GM12891 (cell line): Measurements from ENCODE around the genes THEMIS, L3MBTL3 and ENPP3.

DNA sequence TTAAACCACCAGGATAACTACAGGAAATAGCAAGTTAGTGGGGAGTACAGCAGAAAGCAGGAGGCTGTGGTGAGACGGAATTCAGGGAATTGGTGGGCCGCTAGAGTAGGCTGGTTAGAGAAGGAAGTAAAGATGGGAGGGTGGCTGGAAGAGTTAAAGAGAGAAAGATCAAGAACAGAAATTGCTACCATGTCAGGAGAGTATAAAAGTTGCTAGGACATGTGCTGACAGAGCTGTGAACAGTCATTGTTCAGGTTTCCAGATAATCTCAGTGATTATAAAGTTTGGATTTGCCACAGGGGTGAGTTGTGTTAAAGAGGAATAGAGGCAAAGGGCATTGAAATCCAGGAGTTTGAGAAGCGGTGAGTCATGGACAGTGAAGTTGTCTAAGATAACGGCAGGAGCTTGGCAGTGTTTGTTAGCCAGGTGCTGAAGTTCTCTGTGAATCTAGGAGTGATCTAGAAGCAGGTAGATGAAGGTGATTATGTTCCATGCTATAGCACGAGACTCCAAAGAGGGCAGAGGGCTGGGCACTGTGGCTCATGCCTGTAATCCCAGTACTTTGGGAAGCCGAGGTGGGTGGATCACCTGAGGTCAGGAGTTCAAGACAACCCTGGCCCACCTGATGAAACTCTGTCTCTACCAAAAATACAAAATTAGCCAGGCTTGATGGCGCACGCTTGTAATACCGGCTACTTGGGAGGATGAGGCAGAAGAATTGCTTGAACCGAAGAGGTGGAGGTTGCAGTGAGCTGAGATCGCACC lies 13.6 kb upstream of the HINT3 start:
- RRBS, result no CpG with 5 or more reads among the region's 11 CpGs

- RRBS, result no CpG with 5 or more reads among the region's 8 CpGs
Measured at GRCh38 chr6:127268868-127269239, 2.2 kb downstream of the RNF146 start.

DNA sequence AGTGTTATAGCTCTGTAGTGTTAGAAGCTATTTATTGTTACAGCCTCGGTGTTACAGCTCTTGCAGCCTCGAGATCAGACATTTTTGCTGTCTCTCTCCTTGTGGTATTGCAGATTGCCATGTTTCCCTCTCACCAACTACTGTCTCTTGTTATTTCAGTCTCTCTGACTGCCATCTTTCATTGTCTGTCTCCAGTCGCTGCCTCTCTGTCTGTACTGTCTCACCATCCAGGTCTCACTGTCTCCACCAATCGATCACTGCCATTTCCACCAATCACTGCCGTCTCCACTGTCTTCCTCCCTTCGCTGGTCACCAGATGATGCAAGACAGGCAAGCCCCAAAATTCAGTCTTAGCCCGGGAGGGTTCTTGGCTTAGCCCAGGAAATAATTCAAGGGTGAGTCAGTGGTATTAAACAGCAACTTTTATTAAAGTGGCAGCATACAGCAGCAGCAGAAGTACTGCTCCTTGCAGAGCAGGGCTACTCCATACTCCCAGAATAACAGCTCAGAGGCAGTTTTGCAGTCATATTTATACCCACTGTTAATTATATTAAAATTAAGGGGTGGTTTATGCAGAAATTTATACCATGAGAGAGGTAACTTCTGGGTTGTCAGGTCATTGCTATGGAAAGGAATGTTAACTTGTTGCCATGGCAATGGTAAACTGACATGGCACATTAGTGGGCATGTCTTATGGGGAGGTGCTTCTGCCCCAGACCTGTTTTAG lies 22.9 kb upstream of the ECHDC1 start:
- RRBS, result no CpG with 5 or more reads among the region's 7 CpGs

GRCh38 chr6:127900836-127901469 lies at the start of gene THEMIS:
THEMIS (minus strand) TSS chr6:127901058.
- RRBS, result no CpG with 5 or more reads among the region's 3 CpGs

DNA sequence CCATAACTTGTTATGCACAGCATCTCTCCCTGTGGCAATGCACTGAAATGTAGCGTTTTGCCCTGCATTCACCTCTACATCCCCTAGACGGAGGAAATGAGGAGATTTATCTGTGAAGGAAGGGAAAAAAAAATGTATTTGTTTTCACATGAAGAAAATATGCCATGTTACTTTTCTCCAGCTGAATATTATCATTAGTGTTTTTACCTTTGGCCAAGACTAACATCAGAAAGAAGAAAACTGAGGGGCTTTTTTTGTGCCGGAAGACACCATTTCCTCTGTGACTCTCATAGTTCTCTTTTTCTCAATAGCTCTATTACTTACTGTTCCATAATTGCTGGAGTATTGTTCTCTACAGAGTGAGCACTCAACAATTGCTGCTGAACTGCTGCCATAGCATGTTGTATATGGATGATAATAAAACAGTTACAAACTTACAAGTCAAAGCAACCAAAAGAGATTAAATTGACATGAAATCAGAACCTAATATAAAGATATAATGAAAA lies 280.3 kb downstream of the PTPRK start:
- RRBS, result no CpG with 5 or more reads among the region's 3 CpGs

DNA sequence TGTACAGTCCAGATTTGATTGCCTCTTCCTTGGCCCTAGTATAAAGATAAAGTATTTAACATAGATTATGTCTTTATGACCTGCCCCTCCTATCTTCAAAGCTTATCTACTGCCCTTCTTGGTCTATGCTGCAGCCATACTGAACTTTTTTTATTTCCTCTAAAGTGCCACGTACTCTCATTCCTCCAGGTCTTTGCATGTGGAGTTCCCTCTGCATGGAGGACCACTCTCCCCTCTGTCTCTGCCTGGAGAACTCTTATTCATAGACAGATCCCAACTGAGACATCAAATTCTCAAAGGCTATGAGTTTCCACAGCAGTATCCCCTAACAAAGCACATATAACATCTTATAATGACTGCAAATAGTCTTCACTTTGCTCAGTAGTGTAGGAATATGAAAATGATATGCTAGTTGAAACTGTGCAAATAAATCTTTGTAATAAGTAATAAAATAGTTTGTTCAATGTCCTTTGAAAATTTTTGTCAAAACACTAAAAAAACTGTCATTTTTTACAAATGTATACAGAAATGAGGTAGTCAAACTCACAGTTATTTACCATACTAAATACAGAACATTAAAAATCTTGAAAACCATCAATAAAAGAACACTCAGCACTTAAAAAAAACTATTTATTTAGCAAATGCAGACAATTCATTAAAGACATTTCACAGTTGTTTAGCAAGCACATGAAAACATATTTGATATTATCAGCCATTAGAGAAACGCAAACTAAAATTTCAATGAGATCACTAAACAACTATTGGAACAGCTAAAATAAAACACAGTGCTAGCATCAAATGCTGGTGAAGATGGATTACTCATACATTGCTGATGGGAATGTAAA lies 167.7 kb downstream of the PTPRK start:
- RRBS, result no CpG with 5 or more reads among the region's 2 CpGs

- RRBS, result no CpG with 5 or more reads among the region's 2 CpGs
Measured at GRCh38 chr6:128425527-128426069, 94.8 kb downstream of the PTPRK start.

DNA sequence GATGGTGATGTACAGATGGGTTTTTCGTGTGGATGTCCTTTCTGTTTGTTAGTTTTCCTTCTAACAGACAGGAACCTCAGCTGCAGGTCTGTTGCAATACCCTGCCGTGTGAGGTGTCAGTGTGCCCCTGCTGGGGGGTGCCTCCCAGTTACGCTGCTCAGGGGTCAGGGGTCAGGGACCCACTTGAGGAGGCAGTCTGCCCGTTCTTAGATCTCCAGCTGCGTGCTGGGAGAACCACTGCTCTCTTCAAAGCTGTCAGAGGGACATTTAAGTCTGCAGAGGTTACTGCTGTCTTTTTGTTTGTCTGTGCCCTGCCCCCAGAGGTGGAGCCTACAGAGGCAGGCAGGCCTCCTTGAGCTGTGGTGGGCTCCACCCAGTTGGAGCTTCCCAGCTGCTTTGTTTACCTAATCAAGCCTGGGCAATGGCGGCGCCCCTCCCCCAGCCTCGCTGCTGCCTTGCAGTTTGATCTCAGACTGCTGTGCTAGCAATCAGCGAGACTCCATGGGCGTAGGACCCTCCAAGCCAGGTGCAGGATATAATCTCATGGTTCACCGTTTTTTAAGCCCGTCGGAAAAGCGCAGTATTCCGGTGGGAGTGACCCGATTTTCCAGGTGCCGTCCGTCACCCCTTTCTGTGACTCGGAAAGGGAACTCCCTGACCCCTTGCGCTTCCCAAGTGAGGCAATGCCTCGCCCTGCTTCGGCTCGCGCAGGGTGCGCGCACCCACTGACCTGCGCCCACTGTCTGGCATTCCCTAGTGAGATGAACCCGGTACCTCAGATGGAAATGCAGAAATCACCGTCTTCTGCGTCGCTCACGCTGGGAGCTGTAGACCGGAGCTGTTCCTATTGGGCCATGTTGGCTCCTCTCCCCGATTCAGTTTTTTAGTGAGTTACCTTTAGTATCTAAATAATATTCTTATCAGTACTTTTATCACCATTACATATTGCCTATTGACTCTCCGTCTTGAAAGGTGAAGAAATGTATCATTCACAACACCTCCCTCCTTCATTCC lies 289.7 kb downstream of the LAMA2 start:
- RRBS, result no CpG with 5 or more reads among the region's 35 CpGs

GRCh38 chr6:129709243-129709514 lies 798 bp downstream of the ARHGAP18 start:
- RRBS, result no CpG with 5 or more reads among the region's 1 CpG

- RRBS, result 4% methylated on average over 6 of the region's 27 CpGs
Measured at GRCh38 chr6:130018330-130018743, at the start of gene L3MBTL3. L3MBTL3 (plus strand) TSS chr6:130018581.

DNA sequence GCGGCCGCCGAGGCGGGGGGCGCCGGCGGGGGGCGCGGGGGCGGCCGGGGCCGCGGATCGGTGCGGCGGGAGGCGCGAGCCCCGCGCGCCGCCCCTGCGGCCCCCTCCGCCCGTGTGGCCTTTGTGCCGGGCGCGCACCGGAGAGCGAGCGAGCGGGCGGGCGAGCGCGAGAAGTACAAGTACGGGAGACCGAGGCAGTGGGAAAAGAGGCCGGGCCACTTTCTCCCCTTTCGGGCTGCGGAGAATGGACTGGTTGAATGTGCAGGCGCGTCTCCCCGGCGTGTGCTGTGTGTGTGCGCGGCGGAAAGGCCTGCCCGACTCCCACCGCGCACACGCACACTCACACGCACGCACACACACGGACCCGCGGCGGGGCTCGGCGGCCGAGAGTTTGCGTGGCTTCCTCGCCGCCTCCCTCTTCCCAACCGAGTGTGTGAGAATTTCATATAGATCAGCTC lies 933 bp downstream of the L3MBTL3 start:
- RRBS, result 1% methylated on average over 34 of the region's 65 CpGs

DNA sequence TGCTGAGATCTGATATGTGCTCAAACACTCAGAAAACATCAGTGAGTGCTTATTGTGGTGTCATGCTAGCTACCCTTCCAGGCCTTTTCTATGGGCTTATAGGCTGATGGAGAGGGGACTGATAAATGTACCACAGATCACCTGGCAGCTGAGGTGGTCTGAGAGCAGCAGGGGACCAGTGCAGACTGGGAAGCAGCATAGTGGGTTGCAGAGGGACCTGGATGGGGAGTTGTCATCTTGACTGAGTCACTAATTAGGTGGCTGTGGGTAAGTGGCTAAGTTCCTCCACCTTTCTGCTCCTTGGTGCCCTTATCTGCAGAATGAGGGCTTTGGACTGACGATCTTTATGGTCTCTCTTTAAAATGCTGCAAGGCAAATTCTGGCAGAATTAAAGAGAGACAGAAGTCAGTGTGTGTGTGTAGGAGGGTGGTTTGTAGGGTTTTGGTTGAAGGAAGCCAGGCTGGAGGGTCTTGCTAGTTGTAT lies 2.8 kb downstream of the TMEM200A start:
- RRBS, result no CpG with 5 or more reads among the region's 1 CpG

DNA sequence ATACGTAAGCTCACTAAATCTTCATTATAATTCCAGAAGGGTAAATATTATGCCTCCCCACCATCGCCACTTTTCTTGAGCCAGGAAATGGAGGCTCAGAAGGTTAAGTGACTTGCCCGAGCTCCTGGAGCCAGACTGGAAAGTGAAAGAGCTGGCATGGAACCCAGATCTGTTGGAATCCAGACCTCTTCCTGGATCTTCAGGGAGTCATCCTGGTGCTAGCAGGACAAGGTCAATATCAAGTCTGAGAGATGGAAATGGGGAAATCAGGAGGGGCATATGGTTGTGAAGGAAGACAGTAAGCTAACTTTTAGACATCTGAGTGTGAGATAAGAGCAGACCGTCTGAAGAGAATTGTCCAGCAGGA lies 6.1 kb downstream of the TMEM200A start:
- RRBS, result no CpG with 5 or more reads among the region's 4 CpGs

DNA sequence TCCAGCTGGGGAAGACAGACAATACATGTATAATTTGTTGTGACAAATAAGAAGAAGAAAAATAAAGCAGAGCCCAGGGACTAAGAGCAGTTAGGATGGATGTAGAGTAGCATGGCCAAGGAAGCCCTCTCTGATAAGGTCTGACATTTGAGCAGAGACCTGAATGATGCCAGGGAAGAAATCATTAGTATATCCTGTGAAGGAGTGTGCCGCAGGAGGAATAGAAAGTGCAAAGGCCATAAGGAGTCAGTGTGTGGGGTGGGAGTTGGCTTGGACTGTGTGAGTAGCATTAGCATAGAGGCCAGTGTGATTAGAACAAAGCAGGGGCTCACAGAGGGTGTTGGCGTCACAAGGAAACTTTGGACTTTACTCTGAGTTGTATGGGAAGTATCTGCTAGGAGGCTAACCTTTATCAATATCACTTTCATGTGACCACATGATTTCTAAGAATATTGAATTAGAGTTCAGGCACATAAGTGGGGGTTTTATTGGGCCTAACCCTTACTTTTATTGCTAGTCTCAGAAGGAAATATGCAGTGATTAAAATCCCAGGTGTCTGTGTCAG lies 12.1 kb downstream of the TMEM200A start:
- RRBS, result no CpG with 5 or more reads among the region's 2 CpGs

GRCh38 chr6:130671447-130672022 lies 155.7 kb upstream of the SMLR1 start:
- RRBS, result no CpG with 5 or more reads among the region's 14 CpGs

DNA sequence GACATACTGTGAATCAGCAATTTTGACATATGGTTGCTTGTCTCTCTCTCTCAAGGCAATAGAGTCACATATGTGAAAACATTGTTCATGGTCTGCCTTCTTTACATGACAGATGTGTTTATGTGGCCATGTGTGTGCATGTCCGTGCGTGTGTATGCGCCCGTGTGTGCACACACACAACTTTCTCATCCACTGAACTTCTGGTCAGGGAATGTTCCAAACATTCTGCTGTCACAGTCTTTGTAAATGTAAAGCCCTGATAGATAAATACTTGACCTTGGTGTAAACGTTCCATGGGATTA lies 647 bp downstream of the SMLR1 start:
- RRBS, result no CpG with 5 or more reads among the region's 5 CpGs

GRCh38 chr6:131024689-131025414 lies 38.2 kb downstream of the EPB41L2 start:
- RRBS, result no CpG with 5 or more reads among the region's 5 CpGs

- RRBS, result no CpG with 5 or more reads among the region's 6 CpGs
Measured at GRCh38 chr6:131534522-131535182, 38.4 kb upstream of the ARG1 start.

DNA sequence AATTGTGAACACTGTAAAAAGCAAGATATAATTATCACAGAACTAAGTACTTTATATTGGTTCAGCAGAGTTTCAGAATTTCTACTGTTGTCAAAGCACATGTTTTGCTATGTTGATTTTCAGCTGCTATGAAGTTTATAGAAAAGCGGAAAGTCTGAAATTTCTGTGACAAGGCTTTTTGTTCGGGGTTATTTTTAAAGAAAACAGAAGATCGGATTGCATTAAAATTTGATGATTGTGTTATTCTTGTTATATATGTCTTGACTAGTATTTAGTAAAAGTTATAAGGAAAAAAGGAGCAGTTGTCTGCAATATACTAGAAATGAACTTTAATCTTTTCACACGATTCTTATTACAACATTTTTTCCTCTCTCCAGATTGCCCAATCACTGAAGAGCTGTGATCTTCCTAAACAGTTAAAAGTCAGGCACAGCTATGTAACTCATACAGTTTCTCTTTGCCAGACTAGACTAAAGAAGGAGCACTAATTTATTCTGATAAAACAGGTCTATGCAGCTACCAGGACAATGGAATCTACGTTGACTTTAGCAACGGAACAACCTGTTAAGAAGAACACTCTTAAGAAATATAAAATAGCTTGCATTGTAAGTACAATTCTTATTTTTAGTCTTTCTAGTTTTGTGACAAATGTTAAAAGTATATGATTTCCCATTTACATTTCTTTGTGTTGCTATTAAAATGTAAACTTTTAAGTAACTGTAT lies at the start of gene ENPP3:
ENPP3 (plus strand) TSS at position 445 of the 723 bp plus-strand sequence.
- RRBS, result no CpG with 5 or more reads among the region's 6 CpGs

- RRBS, result no CpG with 5 or more reads among the region's 5 CpGs
Measured at GRCh38 chr6:131958714-131959226, 7.6 kb upstream of the CCN2 start.